Camera-type eye (tissue), 1 donor: ENCODE measurements around a stretch of chr11.

- RAMPAGE, long total RNA: no peak
These were observed 4.3 kb downstream of the LGR4 start for GRCh38 chr11:27467941-27468958.

GRCh38 chr11:27471766-27472368, 723 bp downstream of the LGR4 start:
- RAMPAGE, long total RNA: no peak

GRCh38 chr11:27489411-27490150, 17.0 kb downstream of the LIN7C start:
- RAMPAGE, long total RNA: no peak

DNA sequence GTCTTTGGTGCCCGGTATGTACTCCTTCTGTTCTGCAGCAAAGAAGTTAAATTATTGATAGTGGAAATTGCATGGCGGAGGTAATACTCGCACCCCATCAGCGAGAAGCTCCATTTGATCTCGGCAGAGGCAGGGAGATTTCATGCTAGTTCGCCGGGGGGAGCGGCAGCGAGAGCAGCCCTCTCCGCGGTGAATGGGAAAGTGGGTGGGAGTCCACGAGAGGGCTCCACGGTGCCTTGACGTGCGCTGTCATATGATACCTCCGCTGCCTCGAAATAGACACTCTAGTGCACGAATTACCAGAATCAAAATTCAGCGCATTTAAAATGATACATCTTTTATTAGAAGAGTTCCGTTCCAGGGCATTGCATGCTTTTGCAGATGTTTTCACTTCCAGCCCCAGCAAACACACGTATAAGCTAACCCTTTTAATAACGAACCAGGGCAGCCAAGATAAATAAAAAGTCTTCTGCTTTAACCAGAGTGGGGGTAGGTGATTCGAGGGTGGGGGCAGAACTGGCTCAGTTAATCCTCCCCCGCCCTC, 1.2 kb upstream of the BDNF start:
- RAMPAGE, long total RNA: no peak

DNA sequence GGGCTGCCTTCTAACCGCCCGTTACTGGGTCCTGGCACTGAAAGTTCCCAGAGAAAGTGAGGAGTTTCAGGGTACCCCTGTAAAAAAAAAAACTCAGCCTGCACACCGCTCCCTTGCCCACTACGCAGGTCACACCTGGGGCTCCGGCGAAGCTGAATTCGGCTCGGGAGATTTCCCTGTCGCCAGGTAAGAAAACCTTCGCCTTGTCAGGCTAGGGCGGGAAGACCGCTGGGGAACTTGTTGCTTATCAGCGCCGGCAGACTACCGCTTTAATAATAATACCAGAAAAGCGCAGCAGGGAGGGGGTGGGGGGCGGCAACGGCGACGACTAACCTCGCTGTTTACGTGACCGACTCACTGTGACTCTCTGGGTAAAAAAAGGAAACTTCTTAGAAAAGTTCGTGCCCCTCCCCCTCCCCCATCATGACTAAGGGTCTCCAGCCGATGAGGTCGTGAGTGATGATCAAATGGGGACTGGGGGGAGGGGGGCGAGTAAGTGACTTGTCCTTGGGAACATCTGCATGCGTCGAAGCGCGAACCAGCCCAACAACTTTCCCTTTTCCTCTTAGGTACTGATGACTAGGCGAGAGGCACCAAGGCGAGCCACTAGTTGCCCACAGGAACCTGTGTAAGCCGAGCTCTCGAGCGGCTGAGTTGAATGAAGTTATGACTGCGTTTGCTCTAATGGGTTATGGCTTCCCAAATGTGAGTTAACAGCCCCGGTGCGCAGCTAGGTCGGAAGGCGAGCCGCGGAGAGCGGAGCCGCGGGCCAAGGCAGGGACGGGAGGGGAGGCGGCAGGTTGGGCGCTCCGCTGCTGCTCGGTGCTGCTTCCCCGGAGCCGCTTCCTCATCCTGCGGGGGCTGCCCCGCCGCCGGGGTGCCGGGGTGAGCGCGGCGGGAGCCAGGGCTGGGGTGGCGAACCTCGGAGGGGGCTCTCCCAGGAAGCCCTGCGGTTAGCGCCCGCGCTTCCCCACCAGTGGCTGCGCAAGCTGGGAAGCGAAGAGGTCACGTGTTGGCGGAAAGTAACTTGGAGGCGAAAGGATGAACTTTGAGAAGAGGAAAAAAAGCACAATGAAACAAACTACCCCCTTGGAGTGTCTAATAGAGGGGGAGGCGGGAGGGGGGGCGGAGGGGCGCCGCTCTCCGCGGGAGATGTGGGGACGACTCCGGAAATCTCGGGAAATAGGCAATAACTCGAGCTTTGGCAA, 21.9 kb upstream of the BDNF start:
- RAMPAGE, long total RNA: no peak

DNA sequence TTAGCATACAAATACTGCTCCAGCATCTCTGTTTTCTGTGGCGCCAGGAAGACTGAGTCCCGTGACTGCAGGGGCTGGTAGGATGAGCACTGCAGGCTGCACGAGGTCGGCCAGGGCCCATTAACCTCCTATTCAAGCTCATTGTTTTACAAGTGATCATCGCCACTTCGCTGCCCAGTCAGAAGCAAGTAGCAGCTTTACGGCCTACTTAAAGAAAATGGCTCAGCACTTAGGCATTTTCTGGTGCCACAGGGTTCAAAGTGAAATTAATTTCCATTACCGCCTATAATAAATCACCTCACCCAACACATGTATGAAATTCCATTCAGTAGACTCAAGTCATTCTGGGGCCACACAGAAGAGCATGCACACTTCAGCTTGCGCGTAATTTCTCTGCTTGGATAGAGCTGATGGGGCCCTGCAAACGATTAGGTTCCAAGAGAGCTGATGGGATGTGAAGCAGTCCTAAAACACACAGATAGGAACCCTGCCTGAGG, 173.8 kb downstream of the KIF18A start:
- RAMPAGE, long total RNA: no peak

- RAMPAGE, long total RNA: no peak
These were observed 49.6 kb downstream of the METTL15 start for GRCh38 chr11:28157754-28158174.

DNA sequence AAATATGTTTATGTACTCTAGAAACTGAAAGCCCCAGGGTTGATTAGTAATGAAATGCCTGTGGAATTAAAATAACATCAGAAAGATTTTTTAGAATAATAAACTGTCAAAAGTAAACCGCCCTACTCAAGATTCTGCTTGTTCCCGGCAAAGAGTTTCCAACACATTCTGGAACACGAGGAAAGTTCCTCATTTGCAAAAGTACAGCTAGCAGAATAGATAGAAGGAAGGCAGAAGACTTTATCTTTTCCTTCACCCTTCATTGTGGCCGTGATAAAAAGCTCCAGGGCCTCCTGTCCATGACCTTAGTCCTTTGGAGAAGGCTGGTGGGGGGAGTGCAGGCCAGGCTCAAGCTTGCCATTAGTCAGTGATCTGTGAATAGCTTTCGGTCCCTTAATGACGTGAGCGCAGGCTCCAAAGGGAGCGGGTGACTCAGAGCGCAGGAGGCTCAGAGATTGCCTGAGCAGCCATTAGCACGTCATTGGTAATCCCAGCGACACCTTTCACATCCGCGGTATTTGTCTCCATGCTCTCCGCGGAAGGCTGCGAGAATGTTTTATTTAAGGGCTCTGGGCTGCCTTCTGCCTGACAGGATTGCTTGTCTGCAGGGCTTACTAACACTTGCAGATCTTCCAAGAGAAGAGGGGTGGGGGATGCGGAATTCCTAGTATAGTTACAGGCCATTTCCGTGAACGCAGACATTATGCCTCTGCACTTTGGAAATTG, 458.4 kb downstream of the METTL15 start:
- RAMPAGE, long total RNA: no peak

GRCh38 chr11:30478841-30479402, 107.2 kb downstream of the MPPED2 start:
- RAMPAGE, long total RNA: no peak

DNA sequence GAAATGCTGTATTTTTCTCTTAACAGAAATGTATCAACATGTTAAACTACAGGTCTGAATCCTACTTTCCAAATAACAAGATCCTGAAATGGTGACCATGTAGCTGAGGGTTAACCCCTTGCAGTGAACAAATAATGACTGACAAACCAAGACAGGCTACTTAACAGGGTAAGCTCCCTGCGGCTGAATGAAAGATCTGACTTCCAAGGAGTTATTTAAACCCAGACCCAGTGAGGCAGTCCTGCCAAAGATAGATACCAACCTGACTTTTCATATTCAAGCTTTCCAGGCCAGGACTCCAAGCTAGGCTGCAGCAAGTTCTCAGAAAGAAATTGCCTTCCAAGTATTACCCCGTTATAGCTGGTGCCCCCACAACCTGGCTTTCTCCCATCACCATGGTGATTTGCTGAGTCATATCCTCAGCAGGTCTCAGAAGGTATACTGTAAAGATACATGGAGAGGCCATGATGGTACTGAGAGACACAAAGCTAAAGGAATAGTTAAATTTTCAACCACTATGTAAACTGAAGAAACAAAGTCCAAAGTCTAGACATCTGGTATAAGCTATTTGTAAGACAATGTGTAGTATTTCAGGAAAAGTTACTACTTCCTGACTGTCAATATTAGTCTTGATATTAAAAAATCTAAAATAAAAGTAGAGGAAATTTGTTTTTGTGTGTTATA, 377.2 kb downstream of the DCDC1 start:
- RAMPAGE, long total RNA: no peak

DNA sequence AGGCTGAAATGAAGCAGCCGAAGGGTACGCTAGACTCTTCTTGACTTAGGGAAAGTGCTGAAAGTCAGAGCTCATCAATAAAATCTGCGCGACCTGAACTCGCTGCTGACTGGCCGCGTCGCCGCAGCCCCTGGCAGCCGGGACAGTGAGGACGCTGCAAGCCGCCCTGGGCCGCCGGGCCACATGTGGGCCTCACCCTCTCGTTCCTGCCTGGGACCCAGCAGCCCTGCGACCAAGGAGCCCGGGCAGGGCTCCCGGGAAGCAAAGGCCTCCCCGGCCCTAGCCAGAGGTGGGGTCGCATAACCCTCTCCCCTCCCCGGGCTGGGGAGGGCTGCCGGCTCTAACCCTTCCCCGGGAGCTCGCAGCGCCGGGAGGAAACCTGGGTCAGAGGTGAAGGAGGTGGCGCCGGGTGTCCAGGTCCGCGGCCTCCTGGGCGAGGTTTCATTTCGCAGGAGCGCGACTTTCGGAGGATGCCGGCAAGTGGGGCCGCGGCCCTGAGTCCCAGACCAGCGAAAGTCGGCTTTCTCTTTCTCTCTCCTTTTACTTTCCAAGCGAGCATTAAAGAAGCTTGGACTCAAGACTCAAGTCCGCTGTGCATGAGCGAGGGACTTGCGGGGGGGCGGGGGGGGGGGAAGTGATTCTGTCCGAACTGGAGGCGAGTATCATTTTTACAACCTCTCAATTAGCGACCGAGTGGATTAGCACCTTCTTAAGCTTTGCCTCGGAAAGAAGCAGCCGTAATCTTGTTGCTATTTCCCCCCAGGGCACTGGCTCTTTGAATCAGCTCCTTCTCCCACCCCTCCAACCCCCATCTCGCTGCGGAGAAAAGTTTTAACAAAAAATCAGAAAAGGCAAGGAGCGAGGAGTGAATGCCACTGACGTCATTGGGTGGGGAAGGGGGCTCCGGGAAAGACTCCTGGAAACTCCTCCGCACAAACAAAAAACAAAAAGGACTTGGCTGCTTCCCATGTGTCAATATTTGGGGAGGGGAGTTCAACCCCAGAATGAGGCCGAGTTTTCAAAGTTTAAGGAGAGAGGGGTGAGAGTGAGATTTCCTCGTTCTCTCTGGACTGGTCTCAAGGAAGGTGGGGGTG, 2.0 kb upstream of the PAX6 start:
- RAMPAGE, long total RNA: no peak

DNA sequence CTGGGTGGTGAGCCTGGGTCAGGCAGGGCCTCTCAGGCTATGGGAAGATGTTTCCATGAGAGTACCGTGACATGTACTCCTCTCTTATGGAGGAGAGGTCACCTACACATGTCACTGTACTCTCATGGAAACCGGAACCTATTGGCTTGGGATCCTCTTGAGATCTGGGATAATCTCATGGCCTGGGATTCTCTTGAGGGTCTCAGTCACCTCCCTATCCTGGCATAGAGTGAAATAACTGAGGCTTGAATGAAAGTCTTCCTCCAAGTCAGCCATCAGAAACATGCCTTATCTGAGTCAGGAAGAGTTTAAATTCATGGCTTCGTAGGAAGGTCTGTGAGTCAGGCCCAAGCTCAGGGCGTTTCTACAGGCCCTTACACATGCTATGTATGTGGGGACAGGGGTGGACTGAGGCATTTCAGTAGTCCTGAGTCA, 134.7 kb upstream of the RCN1 start:
- RAMPAGE, long total RNA: no peak

- RAMPAGE, long total RNA: no peak
These were observed 110.2 kb downstream of the WT1 start for GRCh38 chr11:32325156-32325567.

- RAMPAGE, long total RNA: no peak
These were observed 824 bp downstream of the WT1 start for GRCh38 chr11:32434294-32435136.

DNA sequence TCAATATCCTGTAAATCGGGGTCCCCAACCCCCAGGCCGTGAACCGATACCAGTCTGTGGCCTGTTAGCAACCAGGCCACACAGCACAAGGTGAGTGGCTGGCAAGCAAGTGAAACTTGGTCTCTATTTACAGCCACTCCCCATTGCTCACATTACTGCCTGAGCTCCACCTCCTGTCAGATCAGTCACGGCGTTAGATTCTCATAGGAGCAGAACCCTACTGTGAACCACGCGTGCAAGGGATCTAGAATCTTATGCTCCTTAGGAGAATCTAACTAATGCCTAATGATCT, 27.8 kb upstream of the DEPDC7 start:
- RAMPAGE, long total RNA: no peak

DNA sequence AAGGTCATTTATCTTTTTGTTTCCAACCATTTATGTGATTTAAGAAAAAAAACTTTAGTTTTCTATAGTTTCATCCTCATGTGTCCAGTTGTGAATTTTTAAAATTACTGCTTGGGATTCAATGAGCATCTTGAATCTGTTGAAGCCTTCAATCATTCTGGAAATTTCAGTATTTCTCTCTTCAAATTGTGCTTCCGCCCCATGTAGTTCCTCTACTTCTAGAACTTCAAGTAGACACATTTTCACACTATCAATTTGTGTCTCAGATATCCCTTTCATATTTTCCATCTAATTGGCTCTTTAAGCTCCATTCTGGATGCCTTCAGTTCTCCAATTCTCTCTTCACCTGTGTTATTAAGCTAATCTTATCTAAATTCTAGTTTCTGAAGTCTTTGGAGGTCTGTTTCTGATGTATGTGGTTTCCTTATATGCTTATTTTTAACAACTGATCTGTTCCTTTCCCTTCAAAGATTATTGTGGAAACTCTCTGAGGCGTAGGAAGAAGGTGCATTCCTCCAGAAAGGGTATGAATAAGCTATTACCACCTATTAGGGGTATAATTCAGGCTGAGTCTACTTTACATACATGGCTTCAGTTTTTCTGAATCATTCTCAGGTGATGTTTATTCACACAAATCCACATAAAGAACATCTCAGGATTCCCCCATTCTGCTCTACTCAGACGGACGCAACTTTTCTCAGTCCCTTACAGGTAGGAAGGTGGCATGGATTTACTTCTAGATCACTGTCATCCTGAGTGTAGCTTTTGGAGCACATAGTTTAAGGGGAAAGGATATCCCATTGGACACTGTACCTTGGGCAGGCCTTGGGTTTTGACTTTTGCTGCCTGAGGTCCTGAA, 36.1 kb downstream of the CSTF3 start:
- RAMPAGE, long total RNA: no peak

- RAMPAGE, long total RNA: no peak
These were observed 32.6 kb downstream of the CSTF3 start for GRCh38 chr11:33128547-33129231.

DNA sequence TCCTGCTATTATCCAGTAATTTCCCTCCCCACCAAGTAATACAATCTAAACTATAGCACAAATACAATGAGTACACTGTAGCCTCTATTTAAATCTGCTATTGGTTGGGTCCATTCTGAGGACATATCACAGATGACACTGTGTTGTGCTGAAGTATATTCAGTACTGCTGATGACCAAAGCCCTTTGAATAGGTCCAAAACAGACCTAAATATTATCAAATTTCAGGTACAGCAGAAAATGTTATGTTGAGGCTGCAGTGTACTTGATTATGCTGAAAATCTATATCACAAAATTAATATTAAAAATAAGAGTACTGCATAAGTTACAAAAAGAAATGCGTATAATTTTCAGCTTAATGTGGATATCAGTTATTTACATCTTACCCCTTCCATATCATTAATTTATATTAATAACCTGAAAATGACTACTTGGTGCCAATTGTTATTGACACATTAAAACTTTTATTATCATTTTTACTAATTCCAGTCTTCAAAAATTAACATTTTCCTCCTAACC, 20.8 kb downstream of the CSTF3 start:
- RAMPAGE, long total RNA: no peak

DNA sequence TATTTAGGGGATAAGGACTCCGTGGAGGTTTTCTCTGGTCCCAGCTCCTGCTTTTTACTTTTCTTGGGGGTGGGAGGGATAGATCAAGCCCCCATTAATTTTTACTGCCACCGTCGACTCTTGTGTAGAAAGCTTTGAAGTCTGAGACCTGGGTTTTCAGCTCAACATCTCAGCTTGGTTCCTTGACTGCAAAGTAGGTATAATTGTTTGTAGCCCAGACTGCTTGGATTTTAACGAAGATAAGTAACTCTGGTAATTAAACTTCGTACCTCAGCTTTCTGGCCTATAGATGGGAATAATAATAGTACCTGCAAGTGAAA, 493 bp upstream of the CSTF3 start:
- RAMPAGE, long total RNA: no peak

DNA sequence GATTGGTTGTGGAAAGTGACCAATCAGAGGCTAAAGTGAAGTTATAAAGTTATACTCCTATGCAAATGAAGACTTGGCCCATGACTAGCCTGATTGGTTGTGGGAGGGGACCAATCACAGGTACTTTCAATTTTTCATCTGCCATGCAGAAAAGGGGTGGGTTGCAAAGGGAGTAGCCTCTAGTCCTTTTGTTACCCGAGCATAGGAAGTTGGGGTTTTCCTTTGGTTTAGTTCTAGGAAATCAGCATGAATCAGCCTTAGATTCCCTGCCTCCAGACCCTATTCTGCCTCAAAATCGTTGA, 18.2 kb upstream of the CSTF3 start:
- RAMPAGE, long total RNA: no peak